ENCODE measurements around the genes GJD4 and ZNF248.

DNA sequence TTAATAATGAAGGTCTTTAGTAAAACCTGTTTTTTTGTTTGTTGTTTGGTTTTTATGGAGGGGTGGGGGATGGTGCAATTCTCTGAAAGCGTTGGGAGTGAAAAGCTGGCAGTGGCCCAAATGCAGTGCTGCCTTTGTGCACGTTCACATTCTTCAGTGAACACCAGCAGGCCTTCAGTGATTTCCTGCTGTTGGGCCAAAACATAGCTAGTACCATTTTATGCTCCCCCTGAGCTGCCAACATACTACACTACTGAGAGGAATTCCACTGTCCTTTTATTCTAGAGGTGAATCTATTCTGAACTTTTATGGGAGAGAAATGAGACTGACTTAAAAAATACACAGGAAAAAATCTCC lies 50.5 kb downstream of the CCNY start:
- RRBS = no CpG with 5 or more reads among the region's 2 CpGs

DNA sequence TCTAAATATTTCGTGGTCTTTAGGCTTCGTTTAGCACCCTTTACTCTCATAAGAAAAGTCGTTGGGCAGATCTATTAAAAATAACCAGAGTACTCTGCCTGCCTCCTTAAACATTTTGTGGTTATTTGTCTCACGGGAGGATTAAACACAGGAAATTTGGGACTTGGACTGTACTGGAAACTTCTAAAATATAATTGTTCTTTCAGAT lies 109.5 kb downstream of the CCNY start:
- RRBS = no CpG with 5 or more reads among the region's 4 CpGs

DNA sequence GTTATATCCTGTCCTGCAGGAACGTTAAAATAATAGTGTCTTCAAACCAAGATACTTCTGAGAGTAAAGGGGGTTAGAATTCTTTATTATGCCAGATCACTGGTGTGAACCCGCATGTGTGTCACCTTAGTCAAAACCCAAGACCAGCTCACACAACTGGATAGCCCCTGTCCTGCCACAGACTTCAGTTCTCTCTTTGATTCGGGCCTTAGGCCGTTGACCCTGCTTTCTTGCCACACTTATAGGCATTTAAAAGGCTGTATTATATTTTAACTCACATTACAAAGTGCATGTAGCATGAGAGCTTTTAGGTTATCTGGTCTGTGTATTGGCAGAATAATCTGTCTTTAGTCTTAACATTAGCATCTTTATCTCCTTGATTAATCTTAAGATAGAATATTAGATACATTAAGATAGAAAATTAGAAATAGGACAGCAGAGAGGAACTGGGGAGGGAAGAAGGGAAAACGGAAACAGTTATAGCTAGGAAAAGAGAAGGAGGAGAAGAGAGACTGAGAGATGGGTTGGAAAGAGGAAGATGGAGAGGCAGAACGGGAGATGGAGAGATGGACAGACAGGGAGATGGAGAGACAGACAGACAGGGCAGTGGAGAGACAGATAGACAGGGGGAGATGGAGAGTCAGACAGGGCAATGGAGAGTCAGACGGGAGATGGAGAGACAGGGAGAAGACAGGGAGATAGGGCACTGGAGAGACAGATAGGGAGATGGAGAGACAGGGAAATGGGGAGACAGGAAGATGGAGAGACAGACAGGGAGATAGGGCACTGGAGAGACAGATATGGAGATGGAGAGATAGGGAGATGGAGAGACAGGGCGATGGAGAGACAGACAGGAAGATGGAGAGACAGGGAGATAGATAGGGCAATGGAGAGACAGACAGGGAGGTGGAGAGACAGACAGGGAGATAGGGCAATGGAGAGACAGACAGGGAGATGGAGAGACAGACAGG lies 133.0 kb downstream of the CCNY start:
- RRBS = no CpG with 5 or more reads among the region's 8 CpGs

DNA sequence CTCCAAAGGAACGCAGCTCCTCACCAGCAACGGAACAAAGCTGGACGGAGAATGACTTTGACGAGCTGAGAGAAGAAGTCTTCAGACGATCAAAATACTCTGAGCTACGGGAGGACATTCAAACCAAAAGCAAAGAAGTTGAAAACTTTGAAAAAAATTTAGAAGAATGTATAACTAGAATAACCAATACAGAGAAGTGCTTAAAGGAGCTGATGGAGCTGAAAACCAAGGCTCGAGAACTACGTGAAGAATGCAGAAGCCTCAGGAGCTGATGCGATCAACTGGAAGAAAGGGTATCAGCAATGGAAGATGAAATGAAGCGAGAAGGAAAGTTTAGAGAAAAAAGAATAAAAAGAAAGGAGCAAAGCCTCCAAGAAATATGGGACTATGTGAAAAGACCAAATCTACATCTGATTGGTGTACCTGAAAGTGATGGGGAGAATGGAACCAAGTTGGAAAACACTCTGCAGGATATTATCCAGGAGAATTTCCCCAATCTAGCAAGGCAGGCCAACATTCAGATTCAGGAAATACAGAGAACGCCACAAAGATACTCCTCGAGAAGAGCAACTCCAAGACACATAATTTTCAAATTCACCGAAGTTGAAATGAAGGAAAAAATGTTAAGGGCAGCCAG lies 130.3 kb upstream of the GJD4 start:
- RRBS = no CpG with 5 or more reads among the region's 13 CpGs

DNA sequence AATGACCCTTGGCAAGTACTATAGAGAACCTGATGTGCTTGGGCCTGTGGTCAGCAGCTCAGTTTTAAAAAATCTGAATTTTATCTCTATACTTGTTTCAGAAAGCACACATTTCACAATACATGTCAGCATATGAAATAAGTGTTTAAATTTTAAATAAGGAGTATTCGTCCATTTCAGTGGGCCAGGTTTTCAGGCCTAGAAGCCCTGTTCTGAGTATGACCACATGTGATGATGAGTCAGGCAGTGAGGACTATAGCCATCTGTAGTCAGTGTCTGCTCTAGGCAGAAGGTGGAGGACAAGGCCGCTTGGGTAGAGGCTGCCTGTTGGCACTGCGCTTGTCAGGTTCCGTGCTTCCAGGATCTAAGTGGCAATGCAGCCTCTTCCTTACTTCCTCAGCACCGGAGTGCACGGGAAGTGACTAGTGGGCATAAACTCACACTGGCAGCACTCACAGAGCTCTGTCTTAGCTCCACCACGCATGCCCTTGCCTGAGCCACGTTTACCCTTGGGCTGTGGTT lies 87.8 kb upstream of the GJD4 start:
- RRBS = no CpG with 5 or more reads among the region's 8 CpGs

- RRBS = no CpG with 5 or more reads among the region's 6 CpGs
These were observed at the start of gene GJD4 for GRCh38 chr10:35605182-35605458. GJD4 (plus strand) TSS chr10:35605341.

DNA sequence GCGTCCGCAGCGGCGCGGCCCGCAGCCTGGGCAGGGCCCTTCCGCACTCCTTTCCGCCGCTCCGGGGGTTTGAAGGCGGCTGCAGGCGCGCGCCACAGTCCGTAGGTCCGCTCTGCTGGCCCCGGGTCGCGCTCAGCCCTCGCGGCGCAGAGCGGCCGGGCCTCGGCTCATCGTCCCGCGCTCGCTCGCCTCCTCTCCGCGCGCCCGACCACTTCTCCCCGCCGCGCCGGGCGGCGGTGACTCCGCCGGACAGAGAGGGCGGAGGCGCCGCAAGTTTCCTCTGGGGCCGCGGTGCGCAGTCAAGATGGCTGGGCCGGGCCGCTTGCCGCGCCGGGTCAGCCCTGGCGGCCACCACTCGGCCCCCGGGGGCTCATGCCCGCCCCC lies 508 bp downstream of the FZD8 start:
- RRBS = 2% methylated on average over 36 of the region's 57 CpGs

DNA sequence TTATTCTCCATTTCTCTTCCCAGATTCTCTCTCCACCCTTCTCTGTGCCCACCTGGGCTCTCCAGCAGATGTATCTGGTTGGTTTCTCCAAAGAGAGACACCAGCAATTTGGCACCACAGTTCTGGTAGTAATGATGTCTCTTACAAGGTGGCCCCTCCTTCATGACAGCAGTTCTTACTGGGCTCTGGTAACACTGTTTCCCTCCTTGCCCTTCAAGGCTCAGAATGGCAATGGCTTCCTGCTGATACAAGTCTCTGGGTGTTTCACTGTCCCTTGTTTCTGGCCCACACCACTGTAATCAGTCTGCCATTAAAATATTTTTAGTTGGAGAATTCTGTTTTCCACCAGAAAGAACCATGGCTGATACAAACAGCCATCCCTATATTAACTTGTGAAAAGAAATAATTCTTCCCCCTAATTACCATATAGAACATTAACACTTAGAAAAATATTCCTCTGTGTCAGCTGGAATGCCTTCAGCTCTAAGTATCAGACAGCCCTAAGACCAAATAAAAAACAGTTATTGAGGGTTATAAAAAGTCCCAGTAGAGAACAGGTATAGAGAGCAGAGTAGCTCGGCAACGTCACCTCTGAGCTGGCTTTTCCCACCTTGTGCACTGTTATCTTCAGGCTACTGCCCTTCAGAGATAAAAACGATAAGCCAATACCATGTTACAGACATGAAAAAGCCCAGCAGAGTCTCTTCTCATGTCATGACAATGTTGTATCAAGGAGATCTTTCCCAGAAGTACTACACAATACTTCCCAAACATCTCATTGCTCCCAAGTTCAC lies 28.2 kb downstream of the ZNF248 start:
- RRBS = no CpG with 5 or more reads among the region's 3 CpGs

DNA sequence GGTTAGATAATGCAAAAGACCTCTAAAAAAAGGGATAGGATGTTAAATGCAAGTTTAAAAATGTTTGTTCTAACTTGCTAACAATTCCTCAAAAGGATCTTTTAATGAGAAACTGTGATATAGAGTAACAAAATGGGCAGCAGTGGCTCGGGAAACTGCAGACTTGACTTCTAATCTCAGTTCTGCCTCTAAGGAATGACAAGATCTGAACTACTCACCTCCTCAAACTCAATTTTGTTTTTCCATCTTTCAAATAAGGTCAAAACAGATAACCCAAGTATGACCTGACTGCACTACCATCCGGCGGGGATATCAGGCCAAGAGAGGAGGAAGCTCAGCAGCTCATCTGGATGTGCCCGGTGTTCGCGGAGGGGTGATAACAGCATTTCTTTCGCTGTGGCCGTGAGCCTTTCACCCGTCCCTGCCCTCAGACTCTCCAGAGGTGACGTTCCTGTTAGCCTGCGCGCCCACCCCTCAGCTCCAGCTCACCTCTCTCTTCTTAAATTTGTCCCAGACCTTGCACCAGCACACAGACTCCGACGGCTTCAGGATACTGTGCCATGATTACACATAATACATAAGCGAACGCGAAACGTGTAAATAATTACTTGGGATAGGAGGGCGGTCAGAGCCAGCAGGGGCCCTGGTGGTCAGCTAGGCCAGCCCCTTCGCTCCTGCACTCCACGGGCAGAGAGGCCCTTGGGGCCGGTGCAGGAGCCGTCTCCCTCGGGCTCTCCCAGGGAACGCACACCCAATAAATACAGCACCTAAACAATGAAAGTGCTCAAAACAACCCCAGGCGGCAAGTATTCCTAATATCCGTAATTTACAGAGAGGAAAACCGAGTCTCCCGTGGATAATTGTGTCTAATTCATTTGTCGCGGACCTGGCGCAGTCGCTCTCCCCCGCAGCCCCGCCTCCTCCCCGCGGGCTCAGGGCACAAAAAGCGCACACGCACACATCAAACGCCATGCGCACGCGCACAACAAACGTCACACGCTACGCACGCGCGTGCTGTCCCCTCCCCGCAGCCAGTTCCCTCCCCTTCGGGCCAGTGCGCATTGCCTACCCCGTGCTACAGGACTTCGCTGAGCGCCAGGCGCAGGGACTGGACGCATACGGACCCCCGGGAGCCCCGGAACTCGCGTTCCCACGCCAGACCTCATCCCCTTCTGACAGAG lies at the start of gene ZNF248:
Gene ZNF248 (minus strand): TSS at position 915 of the 1,181 bp plus-strand sequence.
- RRBS = 11% methylated on average over 3 of the region's 63 CpGs

DNA sequence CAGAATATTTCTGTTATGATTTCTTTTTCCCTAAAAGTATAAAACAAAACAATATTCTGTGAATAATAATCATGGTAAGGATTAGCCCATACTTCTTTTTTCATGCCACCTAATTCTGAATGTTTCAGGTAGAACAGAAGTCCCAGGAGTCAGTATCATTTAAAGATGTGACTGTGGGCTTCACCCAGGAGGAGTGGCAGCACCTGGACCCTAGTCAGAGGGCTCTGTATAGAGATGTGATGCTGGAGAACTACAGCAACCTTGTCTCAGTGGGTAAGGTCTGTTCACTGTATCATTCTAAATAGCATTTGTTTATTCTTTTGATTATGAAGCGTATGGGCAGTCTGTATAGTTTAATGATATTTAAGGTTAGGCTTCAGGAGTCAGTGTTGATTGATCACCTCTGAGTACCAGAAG lies 6.3 kb downstream of the ZNF33A start:
- RRBS = no CpG with 5 or more reads among the region's 1 CpG

- RRBS = no CpG with 5 or more reads among the region's 1 CpG
These were observed 35.4 kb upstream of the ZNF37A start for GRCh38 chr10:38058703-38059250.

DNA sequence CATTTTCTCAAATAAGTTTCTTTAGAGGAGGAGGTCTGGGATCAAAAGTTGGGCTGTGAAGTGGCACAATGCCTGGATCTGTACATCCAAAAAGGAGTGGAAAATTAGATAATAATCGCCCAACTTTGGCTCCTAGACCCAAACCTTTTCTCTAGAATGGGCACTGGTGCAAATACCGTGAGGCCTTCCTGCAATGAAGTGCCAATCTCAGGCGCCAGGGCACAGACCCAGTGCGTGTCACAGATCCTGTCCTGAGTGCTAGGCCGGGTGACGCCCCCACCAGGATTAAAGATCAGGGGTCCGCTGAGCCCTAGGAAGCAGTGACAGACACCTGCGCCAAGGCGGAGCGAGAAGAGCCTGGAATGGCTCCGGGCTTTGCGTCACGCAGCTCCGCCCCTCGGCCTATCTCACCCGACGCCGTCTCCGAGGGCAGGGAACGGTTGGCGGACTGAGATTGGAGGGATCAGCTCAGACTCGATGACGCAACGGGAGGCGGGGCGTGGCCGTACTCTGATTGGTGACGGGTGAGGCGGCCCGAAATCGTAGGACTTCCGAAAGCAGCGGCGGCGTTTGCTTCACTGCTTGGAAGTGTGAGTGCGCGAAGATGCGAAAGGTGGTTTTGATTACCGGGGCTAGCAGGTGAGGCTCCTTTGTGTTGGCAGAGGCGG lies 261.8 kb downstream of the ZNF37A start:
- RRBS = 5% methylated on average over 1 of the region's 40 CpGs

GRCh38 chr10:42475437-42476622 lies 162.5 kb downstream of the ZNF33B start:
- RRBS = 61% methylated on average over 19 of the region's 63 CpGs

DNA sequence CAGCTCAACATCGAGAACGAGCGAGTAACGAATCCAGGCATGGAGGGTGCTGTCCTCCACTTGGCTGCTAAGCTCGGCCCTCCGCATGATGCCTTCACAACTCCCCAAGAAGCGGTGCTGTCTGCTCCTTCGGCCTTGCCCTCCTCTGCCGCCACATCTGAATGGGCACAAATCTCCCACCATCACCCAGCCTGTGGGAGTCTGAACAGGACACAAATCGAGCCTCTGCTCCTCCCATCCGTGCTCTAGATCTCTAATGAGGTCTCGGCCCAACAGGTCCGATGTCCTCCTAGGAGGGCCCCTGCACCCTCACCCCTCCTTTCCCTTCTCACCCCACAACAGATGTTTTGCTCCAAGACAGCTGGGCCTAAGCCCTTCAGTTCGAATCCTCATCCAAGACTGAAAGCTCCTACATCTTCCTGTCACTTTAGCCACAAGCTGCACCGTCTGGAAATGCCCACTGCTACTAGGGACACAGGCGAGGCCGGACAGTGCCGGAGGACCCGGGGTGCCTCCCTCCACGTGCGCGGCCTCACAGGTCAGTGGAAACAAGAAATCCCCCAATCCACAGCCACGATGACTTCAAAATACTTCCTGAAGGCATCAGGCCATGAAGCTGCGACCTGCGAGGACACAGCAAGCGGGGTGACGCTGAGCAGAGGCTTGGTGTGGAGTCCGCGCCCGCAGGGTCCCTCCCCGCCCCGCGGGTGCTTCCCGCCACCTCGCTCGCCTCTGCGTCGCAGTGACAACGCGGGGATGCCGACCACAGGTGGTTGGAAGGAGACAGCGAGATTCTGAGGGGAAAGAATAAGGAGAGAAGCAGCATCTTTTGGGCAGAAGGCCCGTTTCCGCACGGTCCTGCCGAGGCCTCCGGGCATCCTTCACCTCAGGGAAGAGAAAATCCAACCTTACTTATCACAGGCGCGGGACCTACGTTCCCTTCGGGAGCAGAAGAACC lies 86.4 kb downstream of the ZNF33B start:
- RRBS = no CpG with 5 or more reads among the region's 51 CpGs

- RRBS = no CpG with 5 or more reads among the region's 8 CpGs
These were observed 16.1 kb upstream of the ZNF33B start for GRCh38 chr10:42654489-42654927.

DNA sequence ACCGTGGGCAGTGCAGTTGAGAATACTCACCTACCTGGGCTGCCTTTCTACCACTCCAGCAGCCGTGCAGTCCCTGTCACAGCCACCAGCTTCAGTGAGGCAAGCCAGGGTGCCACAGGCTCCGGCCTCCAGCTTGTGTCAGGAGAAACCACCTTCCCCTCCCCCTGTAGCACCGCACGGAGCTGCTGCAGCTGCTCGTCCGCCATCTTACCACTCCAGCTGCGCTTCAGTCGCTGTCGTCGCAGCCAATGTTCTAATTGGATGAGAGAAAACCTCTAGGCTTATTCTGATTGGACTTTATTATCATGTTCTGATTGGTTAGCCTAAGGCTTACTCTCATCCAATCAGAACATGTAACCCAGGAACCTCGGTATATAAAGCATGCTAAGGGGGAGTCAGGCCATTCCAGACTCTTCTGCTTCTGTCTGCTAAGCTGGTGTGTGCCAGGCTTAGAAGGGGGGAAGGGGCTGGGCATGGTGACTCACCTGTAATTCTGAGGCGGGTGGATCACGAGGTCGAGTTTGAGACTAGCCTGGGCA lies 53.2 kb upstream of the ZNF33B start:
- RRBS = no CpG with 5 or more reads among the region's 15 CpGs

- RRBS = no CpG with 5 or more reads among the region's 15 CpGs
These were observed 805 bp upstream of the BMS1 start for GRCh38 chr10:42781696-42782284.

DNA sequence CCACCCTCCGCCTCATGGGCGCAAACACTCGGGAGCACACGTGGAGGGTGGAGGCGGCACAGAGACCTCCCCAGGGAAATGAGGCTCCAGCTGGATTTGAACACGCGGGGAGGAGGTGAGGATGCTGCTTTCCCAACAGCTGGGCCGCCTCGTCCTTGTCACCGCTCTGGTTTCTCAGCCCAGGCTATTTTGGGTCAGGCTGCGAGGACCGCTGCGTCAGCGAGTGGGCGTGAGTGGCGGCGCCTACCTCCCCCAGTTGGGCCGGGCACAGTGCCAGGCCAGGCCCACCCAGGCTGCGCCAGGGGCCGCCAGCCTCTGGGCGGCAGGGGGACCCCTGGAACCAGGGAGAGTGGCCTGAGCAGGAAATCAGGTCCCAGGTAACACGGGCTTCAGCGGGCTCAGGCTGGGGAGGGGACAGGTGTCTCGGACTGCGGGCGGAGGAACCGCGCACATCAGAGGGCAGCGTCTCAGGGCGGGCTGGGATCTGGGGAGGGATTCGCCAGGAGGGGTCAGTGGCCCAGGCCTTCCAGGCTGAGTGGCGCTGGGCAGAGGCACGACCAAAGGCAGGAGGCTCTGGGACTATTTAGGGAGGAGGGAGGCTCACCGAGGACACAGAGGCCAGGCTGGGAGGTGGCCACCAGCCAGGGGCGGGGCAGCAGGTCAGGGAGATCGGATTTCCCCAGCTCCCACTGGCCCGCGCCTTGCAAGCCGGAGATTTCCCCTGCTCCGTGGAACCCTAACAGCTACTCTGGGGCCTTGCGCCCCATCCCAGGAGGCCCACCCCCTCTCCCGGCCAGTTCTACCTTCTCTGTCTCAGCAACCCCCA lies 125.2 kb upstream of the RET start:
- RRBS = 58% methylated on average over 4 of the region's 42 CpGs

DNA sequence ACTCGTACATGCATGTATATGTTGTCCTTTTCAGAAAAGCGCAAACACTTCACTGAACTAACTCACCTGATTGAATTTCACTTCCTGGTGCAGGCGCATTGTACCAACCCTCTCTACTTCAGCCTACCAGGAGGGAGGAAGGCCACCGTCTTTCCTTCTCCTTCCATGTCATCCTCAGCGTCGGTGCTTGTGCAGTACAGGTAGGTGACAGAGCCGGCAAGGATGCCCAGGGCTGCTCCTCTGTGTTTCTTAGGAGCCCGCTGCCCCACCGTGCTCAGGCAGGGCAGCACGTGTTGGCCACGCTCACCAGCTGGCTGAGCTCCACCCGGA lies 51.0 kb upstream of the RET start:
- RRBS = no CpG with 5 or more reads among the region's 12 CpGs

DNA sequence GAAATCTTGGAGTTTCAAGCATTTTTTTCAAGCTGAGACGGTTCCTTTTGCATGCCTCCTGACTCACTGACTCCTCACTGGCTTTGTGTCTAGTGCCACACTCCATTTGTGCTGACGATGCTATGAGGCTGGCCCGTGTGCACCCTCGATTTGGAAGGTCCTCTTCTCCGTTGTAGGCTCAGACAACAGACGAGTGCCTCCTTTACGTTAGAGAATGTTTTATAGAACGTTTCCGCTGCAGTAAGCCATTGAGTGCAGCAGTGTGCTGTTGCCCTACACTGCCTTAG lies 10.8 kb upstream of the CSGALNACT2 start:
- RRBS = no CpG with 5 or more reads among the region's 9 CpGs